HT1080 (cell line): ENCODE results near the gene ADSS2.

GRCh38 chr1:243185901-243186513 lies 69.1 kb downstream of the CEP170 start:
RAMPAGE:
- cytosol, long total RNA = no peak
- long total RNA = no peak
- nucleus, long total RNA = no peak

GRCh38 chr1:243231762-243232451 lies 23.2 kb downstream of the CEP170 start:
RAMPAGE:
- cytosol, long total RNA = no peak
- long total RNA = no peak
- nucleus, long total RNA = no peak

DNA sequence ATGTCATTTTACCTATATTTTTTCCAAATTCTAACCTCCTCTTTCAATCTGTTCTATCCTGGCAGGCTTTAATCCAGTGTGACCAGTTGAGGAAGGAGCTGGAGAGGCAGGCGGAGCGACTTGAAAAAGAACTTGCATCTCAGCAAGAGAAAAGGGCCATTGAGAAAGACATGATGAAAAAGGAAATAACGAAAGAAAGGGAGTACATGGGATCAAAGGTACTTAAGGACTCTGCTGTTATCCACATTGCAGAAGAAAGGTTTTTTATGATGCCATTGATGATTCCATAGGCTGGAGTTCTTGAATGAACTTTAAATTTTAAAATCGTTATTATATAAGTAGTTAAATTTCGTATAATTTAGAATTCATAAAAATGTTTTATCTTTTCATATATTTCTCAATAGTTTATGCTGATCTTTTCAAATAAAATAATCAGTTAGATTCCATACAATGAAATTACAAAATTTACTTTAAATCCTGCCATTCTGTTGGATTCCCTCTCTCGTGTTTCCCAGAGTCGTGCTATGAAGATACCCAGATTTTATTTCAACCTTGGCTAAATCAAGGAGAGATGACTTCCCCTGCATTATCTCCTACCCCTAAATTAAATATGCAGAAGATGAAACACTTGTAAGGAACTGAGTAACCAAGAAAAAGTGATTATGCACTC lies 74.8 kb downstream of the SDCCAG8 start:
RAMPAGE:
- cytosol, long total RNA = no peak
- long total RNA = no peak
- nucleus, long total RNA = no peak

DNA sequence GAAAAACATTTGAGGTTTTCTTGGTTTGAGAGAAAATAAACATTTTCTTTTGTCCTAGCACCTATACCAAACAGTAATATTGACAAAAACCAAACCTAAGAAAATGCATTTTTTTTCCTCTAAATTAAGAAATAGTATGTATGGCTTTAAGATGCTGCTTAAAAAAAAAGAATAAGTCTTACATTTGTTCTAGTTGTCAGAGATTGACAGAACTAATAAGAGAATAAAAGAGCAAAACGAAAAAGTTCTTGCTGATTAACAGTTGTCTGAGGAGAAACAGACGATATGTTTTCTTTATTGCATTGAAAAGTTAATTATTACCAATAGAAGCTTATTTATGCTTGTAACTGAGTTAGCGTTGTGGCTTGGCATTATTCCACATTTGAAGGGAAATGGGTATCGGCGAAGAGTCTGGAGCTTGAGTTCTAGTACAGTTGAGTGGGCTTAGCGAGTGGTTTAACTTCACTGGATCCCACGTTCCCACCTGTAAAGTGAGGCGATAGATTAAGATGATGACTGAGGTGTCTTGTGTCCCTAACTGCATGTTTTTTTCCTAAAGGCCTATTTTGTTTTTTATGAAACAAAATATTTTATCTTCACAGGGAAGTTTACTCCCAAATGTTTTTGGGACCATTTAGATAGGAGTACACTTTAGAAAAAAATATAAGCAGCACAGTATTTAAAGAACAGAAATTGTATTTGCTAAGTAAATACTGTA lies 109.0 kb downstream of the SDCCAG8 start:
RAMPAGE:
- cytosol, long total RNA = no peak
- long total RNA = no peak
- nucleus, long total RNA = no peak

RAMPAGE:
- cytosol, long total RNA = no peak
- long total RNA = no peak
- nucleus, long total RNA = no peak
These were observed 165.4 kb downstream of the SDCCAG8 start for GRCh38 chr1:243421225-243421697.

GRCh38 chr1:243481949-243482813 lies 226.3 kb downstream of the SDCCAG8 start:
RAMPAGE:
- cytosol, long total RNA = no peak
- long total RNA = no peak
- nucleus, long total RNA = no peak

DNA sequence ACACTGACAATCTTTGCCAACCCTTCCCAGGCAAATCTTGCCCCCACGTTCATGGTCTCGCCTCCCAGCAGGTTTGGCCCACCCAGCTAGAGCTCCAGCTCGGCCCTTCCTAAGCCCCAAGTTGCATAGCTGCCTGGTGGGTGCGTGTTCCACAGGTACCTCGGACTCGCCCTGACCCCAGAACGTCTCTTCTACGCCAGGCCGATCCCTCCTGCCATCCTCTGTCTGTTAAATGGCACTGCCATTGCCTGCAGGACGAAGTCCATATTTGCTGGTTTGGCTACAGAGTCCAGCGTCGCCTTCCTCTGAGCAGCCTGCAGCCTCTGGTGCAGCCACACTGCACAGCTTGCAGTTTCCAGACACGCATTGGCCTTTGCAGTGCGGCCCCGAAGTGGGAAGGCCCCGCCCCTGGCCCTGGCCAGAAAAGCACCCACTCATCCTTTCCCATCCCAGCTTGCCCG lies 228.1 kb downstream of the SDCCAG8 start:
RAMPAGE:
- cytosol, long total RNA = no peak
- long total RNA = no peak
- nucleus, long total RNA = no peak

DNA sequence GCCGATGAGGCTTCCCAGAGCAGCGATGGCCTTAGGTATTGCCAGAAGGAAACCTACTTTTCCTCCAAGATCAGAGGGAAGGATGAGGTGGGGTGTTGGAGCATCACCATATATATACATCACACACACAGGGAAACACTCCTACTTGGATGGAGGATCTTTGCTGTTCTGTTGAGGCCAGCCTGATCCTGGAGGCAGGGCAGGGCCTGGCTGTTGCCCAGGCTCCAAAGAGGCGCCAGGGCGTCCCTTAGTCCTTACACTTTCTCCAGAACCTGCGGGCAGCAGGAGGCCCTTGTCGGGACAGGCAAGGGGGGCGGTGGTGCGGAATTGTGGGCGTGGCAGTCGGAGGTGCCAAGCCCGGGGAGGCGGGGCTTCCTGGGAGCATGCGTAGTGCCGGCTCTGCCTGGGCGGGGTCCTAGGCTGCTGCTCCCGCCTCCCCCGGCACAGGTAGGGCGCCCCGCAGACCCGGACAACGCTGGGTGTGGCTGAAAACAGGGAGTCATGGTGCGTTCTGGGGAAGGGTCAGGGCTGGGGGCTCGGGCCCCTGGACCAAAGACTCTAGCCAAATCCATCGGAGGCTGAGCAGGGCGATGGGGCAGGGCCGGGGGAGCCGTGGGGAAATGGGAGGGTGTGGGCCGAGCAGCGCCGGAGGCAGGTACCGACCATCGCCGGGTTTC lies 231.7 kb downstream of the SDCCAG8 start:
RAMPAGE:
- cytosol, long total RNA = no peak
- long total RNA = no peak
- nucleus, long total RNA = no peak

DNA sequence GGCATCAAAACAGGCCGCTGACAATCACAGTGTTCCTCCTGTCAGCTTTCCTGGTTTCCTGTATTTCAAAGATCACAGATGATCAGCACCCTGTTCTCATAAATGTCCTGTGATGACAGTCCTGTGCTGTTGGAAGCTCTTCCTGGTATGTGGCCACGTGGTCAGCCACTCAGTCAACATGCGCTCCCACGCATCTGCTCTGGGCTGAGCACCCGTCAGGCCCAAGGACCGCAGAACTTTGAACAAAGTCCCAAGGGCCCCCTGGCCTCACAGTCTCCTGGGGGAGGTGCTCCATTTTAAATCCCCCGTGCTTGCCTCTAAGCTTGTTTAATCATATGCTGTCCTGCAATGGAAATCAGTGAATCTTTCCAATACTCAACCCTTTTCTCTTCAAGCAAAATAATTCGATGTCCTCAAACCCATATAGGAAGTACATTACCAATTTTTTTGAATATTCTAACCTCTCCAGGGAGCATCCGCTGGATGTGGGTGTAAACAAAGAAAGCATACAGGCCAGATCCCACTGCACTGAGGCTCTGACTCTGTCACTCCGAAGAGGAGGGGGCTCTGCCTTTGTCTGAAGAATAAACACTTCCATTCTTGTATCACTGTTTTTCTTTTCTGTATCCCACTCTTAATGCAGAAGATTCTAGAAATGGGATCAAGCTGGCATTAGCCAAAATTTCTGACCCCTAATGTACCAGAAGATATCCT lies 250.3 kb downstream of the SDCCAG8 start:
RAMPAGE:
- cytosol, long total RNA = no peak
- long total RNA = no peak
- nucleus, long total RNA = no peak

DNA sequence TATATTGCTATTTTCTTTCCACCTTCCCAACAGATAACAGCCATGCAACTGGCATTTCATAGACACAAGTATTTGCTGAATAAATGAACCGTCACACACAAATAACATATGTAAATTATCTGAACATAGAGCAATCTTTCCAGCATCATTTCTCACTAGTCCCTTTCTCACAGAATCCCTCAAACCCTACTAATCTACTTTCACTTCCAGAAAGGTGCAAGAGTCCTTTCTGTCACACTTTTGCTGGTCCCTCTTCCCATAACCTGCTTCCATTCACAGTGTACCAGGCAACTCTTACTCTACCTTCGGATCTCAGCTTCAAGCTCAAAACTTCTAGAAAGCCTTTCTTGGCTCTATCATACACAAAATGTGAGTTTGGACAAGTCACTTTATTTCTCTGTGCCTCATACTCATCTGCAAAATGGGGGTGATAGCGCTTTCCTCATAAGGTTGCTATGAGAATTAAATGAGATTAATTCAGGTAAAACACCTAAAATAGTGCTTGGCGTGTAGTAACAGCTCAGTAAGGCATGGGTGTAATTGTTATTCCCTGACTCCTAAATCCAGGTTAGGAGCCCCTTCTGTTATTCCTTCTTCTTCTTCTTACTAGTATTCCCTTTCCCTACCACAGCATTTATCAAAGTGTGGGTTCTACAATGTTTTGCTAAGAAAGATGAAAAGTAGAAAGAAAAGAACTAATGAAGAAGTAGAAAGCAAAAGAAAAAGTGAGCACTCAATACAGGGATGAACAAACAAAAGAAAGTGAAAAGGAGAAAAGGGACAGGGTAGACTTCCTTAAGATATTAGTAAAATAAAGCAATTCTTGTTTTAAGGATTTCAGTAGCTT lies 113.0 kb downstream of the AKT3 start:
RAMPAGE:
- cytosol, long total RNA = no peak
- long total RNA = no peak
- nucleus, long total RNA = no peak

DNA sequence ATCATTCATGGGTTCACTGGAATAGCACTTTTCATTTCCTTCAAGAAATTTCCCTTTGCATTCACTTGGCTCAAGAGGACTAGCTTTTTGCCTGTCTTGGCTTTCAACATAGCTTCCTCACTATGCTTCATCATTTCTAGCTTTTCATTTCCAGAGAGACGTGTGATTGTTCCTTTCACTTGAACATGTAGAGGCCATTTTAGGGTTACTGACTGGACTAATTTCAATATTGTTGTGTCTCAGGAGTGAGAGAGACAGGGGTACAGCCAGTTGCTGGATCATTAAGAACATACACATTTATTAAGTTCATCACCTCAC lies 59.5 kb downstream of the AKT3 start:
RAMPAGE:
- cytosol, long total RNA = no peak
- long total RNA = no peak
- nucleus, long total RNA = no peak

GRCh38 chr1:243791583-243792088 lies 58.4 kb downstream of the AKT3 start:
RAMPAGE:
- cytosol, long total RNA = no peak
- long total RNA = no peak
- nucleus, long total RNA = no peak

RAMPAGE:
- cytosol, long total RNA = no peak
- long total RNA = no peak
- nucleus, long total RNA = no peak
These were observed 112.9 kb downstream of the ZBTB18 start for GRCh38 chr1:244163804-244164540.

GRCh38 chr1:244319643-244320176 lies 32.7 kb upstream of the C1orf100 start:
RAMPAGE:
- cytosol, long total RNA = no peak
- long total RNA = no peak
- nucleus, long total RNA = no peak

GRCh38 chr1:244325458-244325949 lies 26.9 kb upstream of the C1orf100 start:
RAMPAGE:
- cytosol, long total RNA = no peak
- long total RNA = no peak
- nucleus, long total RNA = no peak

RAMPAGE:
- cytosol, long total RNA = no peak
- long total RNA = no peak
- nucleus, long total RNA = no peak
These were observed 15.8 kb upstream of the C1orf100 start for GRCh38 chr1:244336694-244337050.

GRCh38 chr1:244353336-244354197 lies 1.1 kb downstream of the C1orf100 start:
RAMPAGE:
- cytosol, long total RNA = no peak
- long total RNA = no peak
- nucleus, long total RNA = no peak

GRCh38 chr1:244362097-244362791 lies 9.8 kb downstream of the C1orf100 start:
RAMPAGE:
- cytosol, long total RNA = no peak
- long total RNA = no peak
- nucleus, long total RNA = no peak

GRCh38 chr1:244451613-244452682 lies at the start of gene ADSS2:
TSS of gene ADSS2 (minus strand) at chr1:244451909.
RAMPAGE:
- cytosol, long total RNA = start-site peak on the minus strand at chr1:244451866-244451911, 593 and 658 reads in 2 replicates
- long total RNA = start-site peak on the minus strand at chr1:244451868-244451905, 96 reads
- nucleus, long total RNA = no peak

GRCh38 chr1:244705883-244706686 lies 24.7 kb downstream of the ENSG00000284188 start:
RAMPAGE:
- cytosol, long total RNA = no peak
- long total RNA = no peak
- nucleus, long total RNA = no peak